Ishikawa (cell line): ENCODE measurements around the genes PRRT1, PBX2 and BTNL2.

GRCh38 chr6:31874291-31875098 lies 4.3 kb downstream of the SLC44A4 start:
- RRBS, result no CpG with 5 or more reads among the region's 8 CpGs

DNA sequence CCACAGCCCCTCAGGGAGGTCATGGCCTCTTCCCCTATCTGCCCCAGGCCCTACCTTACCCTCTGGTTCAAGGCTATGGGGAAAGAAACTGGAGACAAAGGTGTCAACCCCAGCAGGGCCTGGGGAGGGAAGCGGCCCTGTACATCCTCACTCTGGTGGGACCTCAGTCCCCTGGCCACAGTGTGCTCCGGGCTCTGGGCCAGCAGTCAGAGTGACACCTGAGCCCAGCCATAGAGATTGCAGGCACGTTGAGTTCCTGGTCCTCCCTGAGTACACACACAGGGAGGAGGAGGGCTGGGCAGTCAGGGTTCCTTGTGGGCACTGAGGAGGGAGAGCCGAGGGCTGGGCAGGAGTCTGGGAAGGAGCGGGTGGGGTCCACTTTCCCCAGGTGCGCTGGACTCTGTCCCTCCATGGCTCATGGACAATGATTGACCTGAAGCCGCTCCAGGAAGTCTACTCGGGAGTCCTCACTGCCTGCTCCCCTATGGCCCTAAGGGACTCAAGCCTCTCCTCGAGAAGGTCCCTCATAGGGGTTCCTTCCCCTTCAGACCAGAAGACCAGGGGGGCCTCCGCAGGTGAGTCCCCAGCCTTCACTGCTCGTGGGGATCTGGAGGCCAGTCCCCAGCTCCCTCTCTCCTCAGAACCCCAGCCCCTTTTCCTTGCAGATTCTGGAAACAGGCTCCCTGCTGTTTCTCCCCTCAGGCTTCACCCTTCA lies 1.1 kb downstream of the SLC44A4 start:
- RRBS, result no CpG with 5 or more reads among the region's 11 CpGs

DNA sequence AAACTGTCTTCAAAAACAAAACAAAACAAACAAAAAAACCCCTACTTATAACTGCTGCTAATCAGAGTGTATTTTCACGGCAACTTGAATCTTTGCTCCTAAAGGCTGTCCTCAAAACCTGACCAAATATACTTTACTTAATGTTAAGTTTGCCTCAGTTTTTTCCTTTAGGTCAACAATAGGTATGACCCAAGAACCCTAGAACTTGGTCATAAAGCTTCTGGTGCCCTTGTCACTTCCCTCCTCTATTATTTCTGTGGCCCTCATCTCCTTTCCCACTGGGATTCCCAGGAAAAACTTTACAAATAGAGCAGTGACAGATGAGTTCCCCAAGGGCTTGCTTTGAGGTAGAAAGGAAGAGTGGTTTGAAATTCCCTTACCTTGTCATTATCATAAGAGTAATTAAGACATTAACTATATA lies 1.9 kb downstream of the EHMT2 start:
- RRBS, result no CpG with 5 or more reads among the region's 1 CpG

DNA sequence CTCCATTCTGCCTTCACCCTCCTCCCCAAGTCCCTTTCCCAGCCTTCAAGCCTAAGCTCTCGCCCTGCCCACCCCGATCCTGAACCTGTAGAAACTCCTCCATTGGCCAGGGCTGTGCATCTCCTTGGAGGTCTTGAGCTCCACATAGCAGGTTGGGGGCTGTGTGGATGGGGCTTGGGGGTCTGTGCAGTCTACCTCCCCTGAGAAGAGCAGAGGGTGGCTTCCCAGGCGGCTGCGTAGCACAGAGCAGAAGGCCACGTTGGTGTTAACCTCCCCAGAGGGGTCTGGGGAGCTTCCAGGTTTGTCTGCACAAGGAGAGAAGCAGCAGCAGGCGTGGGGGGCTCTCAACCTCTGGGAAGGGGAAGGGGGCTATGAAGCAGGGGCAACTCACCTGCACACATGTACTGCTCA lies 1.4 kb downstream of the DXO start:
- RRBS, result no CpG with 5 or more reads among the region's 6 CpGs

- RRBS, result no CpG with 5 or more reads among the region's 21 CpGs
These were observed 14.0 kb downstream of the C4A start for GRCh38 chr6:31995635-31996543.

DNA sequence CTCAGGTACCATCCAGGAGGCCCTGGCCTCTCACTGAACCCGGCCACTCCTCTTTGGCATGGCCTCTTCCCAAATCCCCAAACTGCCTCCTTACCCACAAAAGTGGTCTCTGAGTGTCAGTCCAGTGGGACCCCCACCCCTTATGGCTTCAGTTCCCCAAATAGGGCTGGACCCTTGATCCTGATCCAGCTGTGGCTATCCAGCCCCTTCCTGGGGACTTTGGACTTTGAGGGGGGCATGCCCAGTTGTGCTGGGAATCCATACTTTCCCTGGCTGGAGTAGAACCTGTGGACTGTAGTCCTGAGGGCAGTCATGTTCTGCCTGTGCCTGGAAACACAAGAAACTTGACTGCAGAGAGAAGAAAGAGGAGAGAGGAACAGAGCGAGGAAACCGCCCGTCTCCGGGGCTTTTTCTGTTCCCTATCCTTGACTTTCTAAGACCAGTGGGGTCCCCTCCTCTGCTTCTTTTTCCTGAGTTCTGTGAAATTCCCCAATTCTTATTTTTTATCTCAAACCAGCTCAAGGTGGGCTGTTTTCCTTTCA lies 1.0 kb upstream of the CYP21A2 start:
- RRBS, result no CpG with 5 or more reads among the region's 5 CpGs

DNA sequence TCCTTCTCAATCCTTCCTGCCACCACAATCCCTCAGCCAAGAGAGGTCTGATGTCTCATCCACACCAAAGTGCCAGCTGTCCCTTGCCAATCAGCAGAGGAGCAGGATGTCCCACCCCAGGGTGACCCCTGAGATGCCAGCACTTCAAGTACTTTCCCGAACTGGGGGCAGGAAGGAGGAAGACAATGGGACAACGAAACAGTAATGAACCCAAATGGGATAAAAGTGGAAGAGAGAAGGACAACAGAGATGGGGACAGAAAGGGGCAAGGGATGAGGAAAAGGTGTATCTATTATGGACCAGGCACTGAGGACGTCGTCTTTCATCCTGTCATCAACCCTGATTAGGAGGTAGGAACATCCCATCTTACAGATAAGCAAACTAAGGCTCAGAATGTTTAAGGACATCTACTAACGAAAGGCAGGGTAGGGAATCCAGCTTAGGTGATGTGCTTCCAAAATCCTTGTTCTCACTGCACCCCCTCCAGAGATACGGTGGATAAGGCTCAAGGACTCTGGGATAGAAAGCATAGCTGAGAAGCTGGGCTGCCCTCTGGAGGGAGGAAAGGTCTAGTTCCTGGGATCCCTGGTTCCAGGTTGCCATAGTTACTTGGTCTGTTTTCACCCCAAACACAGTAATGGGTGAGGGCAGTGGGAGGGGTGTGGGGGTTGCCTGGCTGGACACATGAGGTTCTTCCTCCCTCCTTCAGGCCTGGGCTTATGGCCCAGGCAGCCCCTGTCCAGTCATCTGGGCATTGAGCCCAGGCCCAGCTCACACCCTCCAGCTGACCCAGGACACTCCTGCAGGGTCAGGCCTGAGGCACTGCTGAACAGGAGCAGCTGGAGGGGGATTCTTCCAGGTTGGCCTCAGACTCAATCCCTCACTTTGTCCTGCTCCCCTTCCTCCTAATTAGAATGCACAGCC lies 4.6 kb upstream of the TNXB start:
- RRBS, result no CpG with 5 or more reads among the region's 6 CpGs

- RRBS, result no CpG with 5 or more reads among the region's 29 CpGs
These were observed at the start of gene PRRT1 for GRCh38 chr6:32151745-32152671. TSS of gene PRRT1 (minus strand) at chr6:32151939.

GRCh38 chr6:32176474-32176895 lies 601 bp upstream of the AGPAT1 start:
- RRBS, result no CpG with 5 or more reads among the region's 2 CpGs

DNA sequence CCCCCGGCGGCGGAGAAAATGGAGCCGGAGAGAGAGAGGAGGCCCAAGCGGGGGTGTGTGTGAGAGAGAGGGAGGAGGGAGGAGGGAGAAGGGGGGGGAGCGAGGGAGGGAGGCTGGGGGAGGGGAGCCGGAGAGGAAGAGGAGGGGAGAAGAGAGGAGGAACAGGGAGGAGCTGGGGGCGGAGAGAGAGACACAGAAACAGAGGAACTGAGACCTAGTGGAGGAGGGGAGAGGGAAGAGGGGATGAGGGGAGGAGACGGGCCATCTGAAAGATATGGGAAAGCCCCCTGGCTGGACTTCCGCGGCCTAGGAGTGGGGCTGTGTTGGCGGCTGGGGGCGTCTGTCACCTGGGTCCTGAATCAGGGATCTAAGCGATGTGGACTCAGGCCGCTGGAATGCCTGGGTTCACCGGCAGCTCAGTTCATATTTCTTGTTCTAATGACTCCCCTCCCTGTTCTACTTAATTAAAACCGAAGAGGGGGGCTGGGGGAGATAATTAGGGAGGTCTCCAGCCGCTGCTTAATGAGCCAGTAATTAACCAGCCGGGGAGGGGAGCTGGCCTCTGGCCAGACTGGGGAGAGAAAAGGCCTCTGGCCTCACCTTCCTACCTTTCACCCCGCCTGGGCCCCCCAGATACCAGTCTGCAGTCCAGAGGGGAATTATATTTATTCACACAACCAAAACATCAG lies at the start of gene PBX2:
PBX2 (minus strand) TSS at position 84 of the 689 bp plus-strand sequence.
- RRBS, result 2% methylated on average over 5 of the region's 20 CpGs

GRCh38 chr6:32235004-32235706 lies 11.3 kb upstream of the NOTCH4 start:
- RRBS, result no CpG with 5 or more reads among the region's 6 CpGs

GRCh38 chr6:32271400-32271716 lies 47.5 kb upstream of the NOTCH4 start:
- RRBS, result no CpG with 5 or more reads among the region's 1 CpG

DNA sequence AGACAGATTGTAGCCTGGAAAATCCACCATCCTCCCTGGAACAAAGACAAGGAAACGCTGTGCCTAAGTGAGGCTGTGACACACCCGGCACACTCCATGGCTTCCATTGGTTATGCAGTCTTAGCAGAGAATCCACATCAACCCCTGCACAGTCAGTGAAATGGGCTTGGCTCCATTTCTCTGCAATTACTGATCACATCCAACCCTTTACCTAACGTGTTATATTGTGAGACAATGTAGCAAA lies at the start of gene BTNL2:
BTNL2 (minus strand) TSS at position 88 of the 244 bp plus-strand sequence.
- RRBS, result no CpG with 5 or more reads among the region's 3 CpGs

DNA sequence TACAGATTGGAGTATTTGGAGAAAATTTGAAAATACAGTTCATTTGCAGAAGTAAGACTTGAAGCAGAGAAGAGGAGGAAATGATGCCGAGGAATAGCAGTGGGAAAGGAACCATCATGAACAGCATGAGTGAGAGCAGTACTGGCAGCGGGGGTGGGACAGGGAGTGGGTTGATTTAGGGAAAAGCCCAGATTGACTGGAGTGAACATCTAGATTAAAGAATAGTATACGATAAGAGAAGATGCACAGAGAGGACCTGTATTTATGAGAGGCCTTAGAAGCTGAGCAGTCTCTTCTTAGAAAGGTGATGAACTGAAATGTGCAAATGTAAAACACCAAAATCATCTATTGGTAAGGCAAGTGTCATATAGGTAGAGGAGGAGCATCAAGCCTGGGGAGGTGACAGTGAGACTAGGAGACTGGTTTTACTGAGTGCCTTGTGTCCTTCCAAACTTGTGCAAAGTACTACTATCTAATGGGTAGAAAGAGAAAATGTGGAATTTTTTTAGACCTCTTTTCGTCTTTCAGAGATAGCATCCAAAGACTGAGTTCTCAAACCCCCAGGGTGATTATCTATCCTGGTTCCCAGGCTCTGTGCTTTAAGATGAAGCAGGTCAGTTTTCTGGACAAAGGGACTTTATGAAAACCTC lies 18.0 kb upstream of the HLA-DRB1 start:
- RRBS, result no CpG with 5 or more reads among the region's 4 CpGs

- RRBS, result no CpG with 5 or more reads among the region's 3 CpGs
These were observed 23.4 kb upstream of the HLA-DQA2 start for GRCh38 chr6:32717806-32718107.

GRCh38 chr6:32761508-32762210 lies 1.7 kb downstream of the HLA-DQB2 start:
- RRBS, result 22% methylated on average over 8 of the region's 56 CpGs

DNA sequence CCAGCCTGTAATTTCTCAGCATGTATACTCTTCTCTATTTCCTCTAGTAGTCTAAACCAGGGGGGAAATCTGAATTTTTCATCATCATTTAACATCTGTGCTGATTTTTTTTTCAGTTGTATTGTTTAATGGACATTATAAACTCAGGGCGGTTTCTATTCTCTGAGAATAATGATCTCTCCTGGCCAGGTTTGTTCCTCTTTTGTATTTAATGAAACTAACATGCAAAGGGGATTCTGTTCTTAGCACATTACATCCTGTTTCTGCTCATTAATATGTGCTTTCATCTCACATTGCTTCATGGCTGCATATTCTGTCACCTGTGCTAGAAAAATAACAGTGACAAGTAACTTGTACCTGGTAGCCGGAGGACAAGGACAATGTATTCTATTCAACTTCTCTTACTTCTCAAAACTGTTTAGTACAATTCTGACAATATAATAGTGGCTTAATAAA lies 819 bp downstream of the HLA-DOB start:
- RRBS, result no CpG with 5 or more reads among the region's 2 CpGs

GRCh38 chr6:32837591-32838085 lies 901 bp downstream of the TAP2 start:
- RRBS, result no CpG with 5 or more reads among the region's 12 CpGs

DNA sequence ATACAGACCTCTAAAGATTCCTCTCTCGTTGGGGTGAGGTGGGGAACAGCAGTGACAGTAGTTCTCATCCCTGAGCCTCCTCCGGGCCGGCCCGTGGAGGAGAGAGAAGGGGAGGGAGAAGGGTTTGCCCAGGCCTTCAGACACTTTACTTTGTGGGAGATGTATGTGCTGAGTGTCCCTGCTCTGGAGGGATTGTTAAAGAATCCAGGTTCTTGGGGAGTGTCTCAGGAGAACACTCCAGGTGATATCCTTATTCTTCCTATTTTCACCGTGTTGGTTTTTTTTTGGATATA lies 41.0 kb downstream of the PSMB9 start:
- RRBS, result no CpG with 5 or more reads among the region's 5 CpGs